ENCODE measurements around a stretch of chr12.

DNA sequence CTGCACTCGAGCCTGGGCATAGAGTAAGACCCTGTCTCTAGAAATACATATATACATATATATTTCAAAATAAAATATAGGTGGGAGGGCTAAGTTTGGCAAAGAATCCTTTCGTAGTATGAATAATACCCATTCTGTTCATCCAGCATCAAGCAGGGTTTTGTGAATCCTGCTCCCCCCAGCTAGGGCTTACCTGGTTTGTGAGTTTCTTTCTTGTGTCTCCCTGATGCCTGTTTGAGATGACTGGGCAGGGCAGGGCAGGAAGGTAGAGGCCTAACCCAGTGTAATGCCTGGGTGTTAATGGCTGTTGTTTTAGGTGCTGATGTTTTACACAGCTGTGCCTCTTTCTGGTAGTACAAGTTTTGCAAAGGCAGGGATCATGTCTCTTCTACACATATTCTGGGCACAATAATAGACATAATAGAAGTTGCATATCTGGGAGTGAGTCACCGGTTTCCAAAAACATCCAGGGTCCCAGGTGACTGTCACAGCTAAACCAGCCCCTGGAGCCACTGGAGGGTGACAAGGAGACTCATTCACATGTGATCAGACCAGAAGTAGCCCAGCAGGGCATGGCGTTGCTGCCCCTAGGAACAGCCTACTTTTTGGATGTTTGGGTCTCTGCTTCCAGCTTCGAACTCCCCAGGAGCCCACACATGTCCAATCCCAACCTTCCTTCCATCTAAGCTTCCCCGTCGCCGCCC lies 18.0 kb downstream of the TPCN1 start:
- CAGE, long polyA plus RNA, result no peak
- RRBS, result no CpG with 5 or more reads among the region's 8 CpGs

DNA sequence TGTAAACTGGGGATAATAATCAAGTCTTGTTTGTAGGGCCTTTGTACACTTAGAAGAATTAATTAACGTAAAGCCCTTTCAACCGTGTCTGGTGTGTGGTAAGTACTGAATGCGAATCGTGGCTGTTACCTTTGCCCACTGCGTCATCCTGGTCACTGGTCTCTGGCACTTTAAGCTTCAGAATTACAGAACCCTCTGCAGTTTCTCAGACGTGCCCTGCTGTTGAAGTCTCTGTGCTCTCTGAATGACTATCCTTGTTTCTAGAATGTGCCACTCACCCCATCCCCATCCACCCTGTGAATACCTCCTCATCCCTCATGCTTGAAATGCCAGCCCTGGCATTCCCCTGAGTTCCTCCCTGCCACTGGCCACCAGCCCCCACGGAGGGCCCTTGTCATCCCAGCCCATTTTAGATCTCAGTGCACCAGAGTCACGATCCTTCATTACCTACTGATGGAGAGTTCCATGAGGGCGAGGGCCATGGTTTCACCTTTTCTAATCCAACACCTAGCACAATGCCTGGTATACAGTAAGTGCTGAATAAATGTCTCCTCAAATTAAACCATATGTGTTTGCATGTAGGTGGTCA lies 21.3 kb downstream of the TPCN1 start:
- CAGE, long polyA plus RNA, result no peak
- RRBS, result no CpG with 5 or more reads among the region's 9 CpGs

DNA sequence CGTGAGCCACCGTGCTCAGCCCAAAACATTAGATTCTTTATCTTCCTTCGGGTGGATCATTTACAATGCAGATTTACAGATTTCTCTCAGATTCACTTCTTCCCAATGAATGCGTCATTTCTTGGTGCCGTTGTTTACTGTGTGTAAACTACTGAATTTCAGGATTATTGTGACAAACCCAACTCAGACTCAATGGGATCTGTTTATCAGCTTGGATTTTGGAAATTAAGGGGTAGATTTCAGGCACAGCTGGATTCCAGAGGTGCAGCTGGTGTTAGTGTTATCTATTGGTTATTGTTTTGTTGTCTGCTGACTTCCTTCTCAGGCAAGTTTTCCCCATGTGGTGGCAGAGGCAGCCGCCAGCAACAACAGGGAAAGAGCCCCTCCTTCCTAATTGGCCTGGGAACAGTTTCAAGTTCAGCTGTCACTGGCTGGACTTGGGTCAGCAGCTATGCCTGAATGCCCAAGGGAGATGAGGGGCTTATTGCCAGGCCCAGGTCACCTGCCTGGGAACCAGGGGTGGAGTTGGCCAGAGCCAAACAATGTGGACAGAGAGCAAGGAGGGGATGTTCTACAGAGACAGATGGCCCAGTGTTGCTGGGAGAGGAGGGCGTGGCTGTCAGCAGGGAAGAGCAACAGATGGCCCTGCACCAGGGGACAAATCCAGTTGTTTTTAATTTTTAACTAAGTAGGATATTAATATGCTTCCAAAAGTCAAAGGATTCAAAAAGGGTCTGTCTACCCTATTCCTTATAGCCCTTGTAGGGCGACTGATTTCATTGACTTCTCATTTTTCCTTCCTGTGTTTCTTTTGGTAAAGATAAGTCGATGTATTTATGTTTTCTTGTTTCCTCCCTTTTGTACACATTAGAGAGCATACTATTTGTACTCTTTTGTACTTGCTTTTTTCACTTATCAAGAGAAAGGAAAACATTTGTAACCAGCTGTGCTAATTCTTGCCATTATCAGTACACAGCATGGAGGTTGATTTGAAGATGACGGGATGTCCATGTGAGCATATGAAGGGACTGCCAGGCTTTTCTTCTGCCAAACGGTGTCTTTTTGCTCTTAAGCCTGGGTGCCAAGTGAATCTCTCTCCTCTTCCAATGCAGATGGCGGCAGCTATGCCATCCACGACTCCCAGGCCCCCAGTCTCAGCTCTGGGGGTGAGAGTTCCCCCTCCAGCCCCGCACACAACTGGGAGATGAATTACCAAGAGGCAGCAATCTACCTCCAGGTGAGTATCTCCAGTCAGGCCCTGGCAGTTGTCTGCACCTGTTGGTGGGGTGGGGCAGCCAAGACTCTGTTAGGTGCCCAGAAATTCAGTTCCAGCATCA lies 38.5 kb downstream of the TPCN1 start:
- CAGE, long polyA plus RNA, result no peak
- RRBS, result no CpG with 5 or more reads among the region's 14 CpGs

DNA sequence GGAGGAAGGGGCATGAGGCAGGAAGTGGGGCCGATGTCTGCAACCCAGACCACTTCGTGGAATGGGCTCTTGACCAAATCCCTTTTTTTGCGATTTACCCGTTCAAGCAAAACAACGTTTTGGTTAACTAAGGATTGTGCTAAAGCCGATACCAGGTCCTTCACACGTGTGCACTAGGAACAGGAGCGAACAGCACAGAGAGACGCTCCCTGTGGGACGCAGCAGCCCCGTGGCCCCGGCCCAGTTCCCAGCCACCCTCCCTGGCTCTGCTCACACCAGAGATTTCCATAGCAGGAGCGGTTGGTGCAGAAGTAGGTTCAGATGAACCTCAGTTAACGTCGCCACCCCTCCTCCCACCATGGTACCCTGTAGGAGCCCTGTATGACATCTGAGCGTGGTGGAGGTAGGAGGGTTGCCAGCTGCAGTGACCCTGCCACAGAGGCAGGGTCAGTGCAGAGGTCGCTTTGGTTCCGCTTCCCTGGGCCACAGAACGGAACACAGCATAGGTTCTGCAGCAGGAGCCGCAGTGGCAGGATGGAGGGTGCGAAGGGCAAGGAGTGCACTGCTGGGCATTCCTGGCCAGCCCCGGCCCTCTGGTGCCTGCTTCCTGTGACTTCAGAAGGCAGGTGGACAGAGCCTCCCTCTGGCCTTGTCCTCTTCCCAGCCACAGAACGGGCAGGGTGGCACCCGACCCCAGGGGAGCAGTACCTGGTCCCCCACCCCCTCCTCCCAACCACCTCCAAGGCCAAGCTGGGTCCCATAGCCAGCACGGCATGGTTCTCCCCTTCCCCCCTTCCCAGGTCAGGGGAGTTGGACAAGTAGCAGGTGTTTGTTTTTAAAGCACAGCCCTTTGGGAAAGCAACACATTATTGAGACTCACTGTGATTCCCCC lies 37.8 kb downstream of the SLC8B1 start:
- CAGE, long polyA plus RNA, result no peak
- RRBS, result no CpG with 5 or more reads among the region's 25 CpGs

DNA sequence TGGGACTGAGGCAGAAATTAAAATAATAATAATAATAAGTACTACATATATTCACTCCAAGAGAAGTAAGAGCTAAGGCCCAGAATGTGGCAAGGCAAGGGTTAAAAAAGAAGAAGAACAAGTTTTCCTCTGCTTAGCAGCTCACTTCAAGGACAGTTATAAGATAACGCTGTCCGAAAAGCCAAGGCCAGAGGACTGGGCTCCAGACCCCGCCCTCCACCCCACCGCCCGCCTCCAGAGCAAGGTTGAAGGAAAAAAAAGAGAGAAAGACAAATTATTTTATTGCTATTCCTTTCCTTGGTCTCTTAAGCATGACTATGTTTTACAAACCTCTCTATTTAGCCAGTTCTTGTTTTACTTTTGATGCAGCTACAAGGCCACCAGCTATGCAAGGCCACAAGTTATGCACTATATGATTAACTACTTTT lies 1.7 kb upstream of the PLBD2 start:
- CAGE, long polyA plus RNA, result no peak
- RRBS, result no CpG with 5 or more reads among the region's 5 CpGs

GRCh38 chr12:113391609-113392524 lies 11.8 kb downstream of the SDS start:
- CAGE, long polyA plus RNA, result no peak
- RRBS, result no CpG with 5 or more reads among the region's 9 CpGs

DNA sequence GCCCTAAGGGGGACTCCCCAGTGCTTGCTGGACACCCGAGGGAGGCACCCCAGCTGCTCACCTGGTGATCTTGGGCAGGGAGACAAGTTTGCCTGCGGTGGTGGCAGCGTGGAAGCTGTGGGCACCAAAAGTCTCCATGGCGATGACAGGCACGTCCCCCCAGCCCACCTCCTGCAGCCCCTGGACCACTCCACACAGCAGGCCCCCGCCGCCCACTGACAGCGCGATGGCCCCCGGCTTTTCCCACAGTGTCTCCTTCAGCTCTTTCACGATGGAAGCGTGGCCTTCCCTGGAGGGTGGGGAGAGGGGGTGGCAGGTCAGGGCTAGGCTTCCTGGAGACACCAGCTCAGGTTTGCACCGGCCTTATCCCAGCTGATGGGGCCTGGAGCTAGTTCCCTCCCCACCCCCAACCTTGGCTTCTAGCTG lies 6.6 kb downstream of the SDS start:
- CAGE, long polyA plus RNA, result no peak
- RRBS, result 29% methylated on average over 1 of the region's 13 CpGs

DNA sequence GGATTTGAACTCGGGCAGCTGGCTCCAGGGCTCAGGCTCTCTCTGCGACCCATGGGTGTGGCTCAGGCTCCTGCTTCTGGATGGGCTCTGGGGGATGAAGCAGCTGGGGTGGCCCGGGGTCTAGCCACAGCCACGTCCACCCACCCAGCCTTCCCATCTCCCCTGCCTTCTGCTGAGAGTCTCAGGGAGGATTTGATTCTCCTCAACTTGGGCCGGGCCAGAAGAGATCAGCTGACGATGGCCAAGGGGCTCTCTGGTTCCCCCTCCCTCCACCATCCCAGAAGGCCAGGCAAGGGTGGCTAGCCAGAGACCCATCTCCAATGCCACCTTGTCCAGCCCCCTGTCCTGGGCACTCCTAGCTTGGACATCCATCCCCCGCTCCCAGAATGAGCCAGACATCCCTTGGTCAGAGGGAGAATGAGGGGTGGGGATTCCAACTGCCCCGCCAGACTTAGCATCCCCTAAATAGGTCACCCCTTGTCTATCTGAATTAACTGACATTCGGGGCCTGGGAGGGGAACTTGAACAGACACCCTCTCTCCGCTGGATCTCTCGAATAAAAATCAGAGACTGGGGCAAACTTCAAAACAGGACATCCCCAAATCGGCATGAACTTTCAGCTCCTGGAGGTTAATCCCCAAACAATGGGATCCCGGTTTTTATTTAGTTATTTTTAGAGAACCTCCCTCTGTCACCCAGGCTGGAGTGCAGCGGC lies 1.9 kb downstream of the SDS start:
- CAGE, long polyA plus RNA, result no peak
- RRBS, result 40% methylated on average over 3 of the region's 14 CpGs

DNA sequence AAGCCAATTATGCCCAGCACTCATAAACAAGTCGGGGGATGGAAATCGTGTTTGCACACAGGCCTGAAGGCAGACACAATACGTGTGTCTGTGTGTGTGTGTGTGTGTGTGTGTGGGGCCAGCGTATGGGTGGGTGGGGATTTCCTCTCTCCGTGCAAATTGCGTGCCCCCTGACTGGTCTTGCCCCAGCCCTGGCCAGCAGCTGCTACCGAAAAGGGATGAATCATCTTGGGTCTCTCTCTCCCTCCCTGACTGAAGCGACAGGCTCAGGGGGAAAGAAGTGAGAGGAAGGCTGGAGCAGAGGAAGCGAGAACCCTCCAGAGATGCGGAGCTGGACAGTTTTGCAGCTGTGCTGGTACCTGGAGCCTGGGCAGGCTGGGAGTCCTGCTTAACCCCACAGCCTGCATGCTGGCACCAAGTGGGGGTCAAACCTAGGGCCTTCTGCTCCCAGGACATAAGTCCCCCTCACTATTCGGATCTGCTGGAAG lies 103.0 kb downstream of the RBM19 start:
- CAGE, long polyA plus RNA, result no peak
- RRBS, result no CpG with 5 or more reads among the region's 11 CpGs

- CAGE, long polyA plus RNA, result no peak
- RRBS, result no CpG with 5 or more reads among the region's 14 CpGs
Measured at GRCh38 chr12:113957764-113958234, 8.3 kb downstream of the RBM19 start.

DNA sequence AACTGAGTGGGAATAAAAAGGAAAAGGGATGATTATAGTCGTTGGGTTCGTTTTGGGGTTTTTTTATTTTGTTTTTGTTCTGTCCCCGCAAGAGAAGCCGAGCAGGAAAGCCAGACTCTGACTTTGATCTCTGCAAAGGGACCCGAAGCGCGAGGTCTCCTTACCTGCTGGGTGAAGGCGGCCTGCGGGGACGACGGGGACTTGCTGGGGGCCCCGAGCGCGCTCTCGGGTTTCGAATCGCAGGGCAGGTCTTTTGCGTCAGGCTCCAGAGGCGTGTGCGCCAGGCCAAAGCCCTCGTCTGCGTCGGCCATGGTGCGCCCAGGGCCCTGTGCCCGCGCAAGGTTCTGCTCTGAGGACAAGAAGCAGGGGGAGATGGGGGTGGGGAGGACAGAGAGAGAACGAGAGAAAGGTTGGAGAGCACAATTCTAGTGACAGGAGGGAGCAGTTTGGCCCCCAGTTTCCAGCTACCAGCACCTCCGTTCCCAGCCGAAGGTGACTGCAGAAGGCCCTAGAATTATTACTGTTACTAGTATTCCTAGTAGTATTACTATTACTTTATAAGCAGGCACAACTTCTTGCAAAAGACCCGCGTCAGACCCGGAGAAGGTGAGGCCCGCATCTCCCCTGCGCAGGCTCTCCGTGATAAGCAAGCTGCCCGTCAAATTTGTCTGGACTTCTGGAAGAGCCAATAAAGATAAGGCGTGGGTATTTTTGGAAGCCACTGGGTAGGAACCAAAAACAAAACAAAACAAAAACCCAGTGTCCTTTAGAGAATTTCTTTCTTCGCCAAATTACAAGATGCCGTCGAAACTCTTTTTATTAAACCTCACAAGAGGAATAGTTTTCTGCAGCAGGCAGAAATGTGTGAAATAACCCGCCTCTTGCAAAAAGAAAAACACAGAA lies 2.1 kb downstream of the TBX5 start:
- CAGE, long polyA plus RNA, result no peak
- RRBS, result no CpG with 5 or more reads among the region's 41 CpGs

DNA sequence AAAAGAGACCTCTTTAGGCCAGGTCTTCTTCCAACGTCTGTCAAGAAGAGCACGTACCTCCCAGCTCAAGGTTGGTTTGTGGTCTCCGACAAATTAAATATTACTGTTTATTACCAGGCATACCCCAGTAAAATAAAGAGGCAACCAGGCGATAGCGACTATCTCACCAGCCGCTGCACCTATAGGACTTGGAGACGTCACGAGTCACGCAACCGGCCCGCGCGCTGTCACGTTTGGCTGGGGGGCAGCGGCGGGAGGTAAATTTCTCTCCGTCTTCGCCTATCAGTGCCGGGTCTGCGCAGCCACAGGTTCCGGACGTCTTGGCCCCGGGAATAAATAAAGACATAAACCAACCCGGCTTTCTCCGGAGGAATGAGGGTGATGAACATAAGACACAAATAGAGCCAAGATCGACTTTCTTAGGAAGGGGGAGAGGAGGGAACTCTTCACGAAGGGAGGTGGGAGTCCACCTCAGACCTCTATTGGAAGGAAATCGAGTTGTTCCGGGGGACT lies 2.0 kb upstream of the TBX5 start:
- CAGE, long polyA plus RNA, result no peak
- RRBS, result 62% methylated on average over 8 of the region's 29 CpGs

DNA sequence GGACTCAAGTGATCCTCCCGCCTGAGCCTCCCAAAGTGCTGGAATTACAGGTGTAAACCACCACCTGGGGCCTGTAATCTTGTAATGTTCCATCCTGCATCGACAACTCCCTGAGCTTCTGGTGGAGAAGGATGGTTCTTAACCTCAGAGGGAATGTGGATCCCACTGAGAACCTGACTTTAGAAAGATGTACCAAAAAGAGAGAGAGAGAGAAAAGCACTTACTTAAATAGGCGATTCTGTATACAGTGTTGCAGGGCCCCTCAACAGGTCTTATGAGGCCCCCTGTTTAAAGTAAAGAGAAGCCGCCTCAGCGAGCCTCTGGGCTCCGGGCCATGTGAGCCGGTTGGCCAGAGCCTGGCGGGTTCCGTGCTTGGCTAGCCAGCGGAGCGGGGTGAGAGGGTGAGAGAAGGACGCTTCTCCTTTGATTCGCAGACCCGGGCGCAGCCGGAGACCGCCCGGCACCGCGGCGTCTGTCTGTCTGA lies 41.1 kb upstream of the TBX5 start:
- CAGE, long polyA plus RNA, result no peak
- RRBS, result 5% methylated on average over 10 of the region's 21 CpGs

GRCh38 chr12:114670350-114671376 lies 13.3 kb downstream of the TBX3 start:
- CAGE, long polyA plus RNA, result no peak
- RRBS, result no CpG with 5 or more reads among the region's 7 CpGs

GRCh38 chr12:114681249-114682011 lies 2.5 kb downstream of the TBX3 start:
- CAGE, long polyA plus RNA, result no peak
- RRBS, result no CpG with 5 or more reads among the region's 15 CpGs

- CAGE, long polyA plus RNA, result no peak
- RRBS, result no CpG with 5 or more reads among the region's 19 CpGs
Measured at GRCh38 chr12:114683286-114683648, 708 bp downstream of the TBX3 start.

DNA sequence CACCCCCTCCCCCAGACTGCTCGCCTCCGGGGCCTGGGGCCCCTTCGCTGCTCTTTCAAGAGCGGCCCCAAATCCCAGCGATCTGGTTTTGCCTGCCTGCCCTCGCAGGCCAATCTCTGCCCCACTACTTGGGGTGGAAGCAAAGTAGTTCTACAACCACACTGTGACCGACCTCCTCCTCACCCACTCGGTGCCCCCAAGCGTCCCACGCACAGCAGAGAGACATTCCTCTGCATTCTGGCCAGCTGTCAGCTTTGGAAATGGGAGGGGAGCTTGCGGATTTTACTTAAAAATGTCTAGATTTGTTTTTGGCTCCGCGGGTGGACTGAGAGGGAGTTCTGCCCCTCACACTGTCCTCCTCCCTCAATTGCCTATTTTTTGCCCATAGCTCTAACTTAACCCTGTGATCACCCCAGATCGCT lies 2.5 kb upstream of the TBX3 start:
- CAGE, long polyA plus RNA, result no peak
- RRBS, result no CpG with 5 or more reads among the region's 14 CpGs

- CAGE, long polyA plus RNA, result no peak
- RRBS, result no CpG with 5 or more reads among the region's 11 CpGs
Measured at GRCh38 chr12:114733844-114734411, 50.0 kb upstream of the TBX3 start.

DNA sequence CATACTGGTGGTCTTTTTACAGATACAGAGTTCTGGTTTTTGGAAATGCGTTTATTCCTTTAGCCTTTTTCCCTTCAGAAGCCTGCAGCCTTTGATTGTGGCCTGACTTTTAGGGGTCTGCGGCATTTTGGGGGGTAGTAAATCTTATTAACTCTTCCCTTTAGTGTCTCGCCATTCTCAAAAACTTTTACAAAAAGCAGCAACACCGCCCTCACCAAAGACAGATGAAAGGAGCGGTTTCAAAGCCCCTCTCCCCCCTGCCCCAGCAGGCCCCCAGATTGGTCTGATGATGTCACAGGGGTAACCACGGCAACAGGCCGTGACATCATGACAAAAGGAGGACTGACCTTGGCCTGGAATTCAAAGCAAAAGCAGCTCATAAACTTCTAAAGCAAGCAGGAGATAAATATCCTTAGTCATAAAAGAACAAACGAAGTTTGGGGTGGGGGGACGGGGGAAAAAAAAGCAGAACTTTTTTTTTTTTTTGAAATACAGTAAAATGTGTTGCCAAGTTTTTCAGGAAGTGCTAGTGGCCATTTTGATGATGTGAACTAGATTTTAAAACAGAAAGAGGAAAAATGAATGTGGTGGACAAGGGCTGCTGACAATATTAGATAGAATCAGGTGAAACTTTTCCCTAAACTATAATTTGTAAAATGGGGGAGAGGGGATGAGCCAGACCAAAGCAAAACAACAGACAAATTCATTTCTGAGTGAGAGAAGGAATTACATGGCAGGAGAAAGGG lies 84.4 kb upstream of the TBX3 start:
- CAGE, long polyA plus RNA, result no peak
- RRBS, result no CpG with 5 or more reads among the region's 9 CpGs

- CAGE, long polyA plus RNA, result no peak
- RRBS, result no CpG with 5 or more reads among the region's 2 CpGs
Measured at GRCh38 chr12:116079854-116080457, 197.5 kb downstream of the MED13L start.